ENCODE data around the genes CCT5, DAP and DNAH5.

DNA sequence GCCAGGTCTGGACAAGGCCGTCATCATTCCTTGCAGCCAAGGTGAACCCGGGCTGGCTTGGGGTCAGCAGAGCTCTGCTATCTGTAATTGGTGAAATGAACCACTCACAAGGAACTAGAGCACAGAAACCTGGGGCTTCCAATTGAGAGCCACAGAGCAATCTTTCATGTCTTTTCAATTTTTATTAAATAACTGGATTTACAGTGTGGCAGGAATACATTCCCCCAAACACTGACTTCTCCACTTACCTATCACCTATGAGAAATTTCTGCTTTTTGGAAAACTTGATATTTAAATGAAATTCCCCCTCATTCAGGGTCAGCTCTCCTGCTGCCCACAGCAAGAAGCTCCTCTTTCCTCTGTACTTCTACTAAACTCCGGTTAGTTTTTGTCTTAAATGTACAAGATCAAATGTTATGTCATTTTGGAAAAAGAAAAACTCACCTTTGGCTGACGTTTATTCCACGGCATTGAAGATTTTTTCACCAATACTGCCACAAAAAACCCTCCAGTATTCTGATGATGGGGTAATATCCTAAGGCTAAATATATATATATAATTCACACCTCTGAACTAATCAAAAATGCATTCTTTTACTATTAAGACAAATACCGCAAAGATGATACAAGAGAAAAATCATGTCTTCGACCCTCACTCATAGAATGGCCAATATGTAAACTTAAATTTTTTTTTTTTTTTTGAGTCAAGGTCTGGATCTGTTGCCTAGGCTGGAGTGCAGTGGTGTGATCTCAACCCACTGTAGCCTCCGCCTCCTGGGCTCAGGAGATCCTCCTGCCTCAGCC is 23.3 kb downstream of the NSUN2 start:
- RRBS, result 99% methylated on average over 2 of the region's 8 CpGs

DNA sequence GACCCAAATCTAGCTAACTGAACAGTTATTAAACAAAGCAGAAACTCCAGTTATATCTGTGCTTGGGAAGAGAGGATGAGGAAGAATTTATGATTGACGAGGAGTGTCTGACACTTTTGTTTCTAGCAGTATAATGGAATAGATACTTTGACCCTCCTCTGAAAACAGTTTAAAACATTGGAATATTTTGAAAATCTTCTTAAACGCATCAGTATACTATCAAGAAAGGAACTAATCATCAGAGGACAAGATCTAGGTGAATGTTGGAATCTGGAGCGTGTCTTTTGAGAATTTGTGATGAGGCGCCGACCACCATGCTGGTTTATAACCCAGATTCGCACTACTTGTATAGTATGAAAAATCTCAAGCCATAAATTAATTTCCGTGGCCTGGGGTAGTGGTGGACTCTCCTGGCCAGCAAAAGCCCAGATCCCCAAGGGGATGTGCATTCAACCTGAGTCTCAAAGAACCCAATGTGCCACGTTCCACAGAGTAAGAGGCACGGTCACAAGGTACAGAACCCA is 23.2 kb downstream of the SRD5A1 start:
- RRBS, result no CpG with 5 or more reads among the region's 9 CpGs

DNA sequence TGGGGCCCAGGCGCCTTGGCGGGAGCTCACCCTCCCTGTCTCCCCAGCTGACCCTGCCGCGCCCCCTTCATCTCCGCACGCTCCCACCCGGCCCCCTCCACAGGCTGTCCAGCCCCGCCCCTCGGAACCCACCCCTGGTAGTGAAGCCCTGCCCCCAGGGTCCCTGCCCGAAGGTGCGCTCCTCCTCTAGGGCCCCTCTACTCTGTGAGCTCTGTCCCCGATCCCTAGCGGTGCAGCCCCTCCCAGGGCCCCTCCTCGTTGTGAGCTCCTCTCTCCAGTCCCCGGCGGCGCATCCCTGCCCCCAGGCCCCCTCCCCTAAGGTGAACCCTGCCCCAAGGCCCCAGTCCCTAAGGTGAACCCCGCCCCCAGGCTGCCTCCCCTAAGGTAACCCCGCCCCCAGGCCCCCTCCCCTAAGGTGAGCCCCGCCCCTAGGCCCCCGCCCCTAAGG is 706 bp downstream of the CFAP90 start:
- RRBS, result no CpG with 5 or more reads among the region's 21 CpGs

- RRBS, result 30% methylated on average over 5 of the region's 44 CpGs
Observed at GRCh38 chr5:8457862-8458516, 589.0 kb downstream of the MTRR start.

- RRBS, result no CpG with 5 or more reads among the region's 4 CpGs
Observed at GRCh38 chr5:9553642-9554159, 7.8 kb upstream of the SEMA5A start.

GRCh38 chr5:10250072-10250824 is at the start of gene CCT5:
Gene CCT5 (plus strand): TSS chr5:10250280.
- RRBS, result 3% methylated on average over 24 of the region's 63 CpGs

- RRBS, result no CpG with 5 or more reads among the region's 10 CpGs
Observed at GRCh38 chr5:10353412-10353529, 224 bp upstream of the MARCHF6 start.

GRCh38 chr5:10354784-10355710 is 1.6 kb downstream of the MARCHF6 start:
- RRBS, result no CpG with 5 or more reads among the region's 24 CpGs

DNA sequence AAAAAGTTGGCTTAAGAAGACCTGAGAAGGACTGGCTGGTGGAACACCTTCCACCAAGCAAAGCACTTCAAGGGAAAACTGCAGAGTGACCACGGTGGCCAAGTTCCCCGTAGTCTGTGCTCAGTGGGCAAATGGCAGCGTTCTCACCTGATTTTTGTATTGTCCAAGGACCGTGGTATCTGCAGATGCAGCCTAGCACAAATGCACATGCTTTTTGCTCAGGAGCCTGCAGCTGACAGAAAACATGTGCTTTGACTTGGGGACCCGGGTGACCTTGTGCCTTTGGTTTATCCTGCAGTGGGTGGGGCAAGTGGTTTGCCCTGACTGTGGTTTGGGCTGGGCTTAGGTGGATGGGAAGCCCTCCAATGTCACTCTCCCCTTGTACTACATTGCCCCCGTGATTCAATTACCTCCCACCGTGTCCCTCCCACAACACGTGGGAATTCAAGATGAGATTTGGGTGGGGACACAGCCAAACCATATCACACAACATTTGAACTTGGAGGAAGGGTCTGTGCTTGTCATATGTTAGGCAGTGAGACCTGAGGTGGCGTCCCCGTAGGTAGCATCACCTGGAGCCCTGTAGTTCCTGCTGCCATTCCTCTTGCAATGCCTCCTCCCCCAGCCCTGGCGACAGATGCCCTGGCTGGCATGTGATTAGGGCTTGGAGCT is 1.9 kb downstream of the ANKRD33B start:
- RRBS, result no CpG with 5 or more reads among the region's 11 CpGs

DNA sequence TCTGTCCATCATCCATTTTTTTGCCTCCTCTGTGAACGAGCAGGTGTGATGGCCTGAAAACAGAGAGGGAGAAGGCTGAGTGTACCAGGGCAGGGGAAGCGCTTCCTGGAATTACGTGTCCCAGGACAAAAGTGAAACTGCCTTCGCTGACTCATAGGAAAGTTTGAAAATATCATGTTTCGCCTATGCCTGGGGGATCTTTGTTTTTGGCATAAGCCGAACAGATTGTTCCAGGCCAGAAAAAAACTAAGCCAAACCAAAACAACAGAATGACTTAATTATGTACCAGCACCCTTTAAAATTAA is 31.9 kb downstream of the ANKRD33B start:
- RRBS, result no CpG with 5 or more reads among the region's 6 CpGs

- RRBS, result no CpG with 5 or more reads among the region's 9 CpGs
Observed at GRCh38 chr5:10606646-10606940, 42.7 kb downstream of the ANKRD33B start.

DNA sequence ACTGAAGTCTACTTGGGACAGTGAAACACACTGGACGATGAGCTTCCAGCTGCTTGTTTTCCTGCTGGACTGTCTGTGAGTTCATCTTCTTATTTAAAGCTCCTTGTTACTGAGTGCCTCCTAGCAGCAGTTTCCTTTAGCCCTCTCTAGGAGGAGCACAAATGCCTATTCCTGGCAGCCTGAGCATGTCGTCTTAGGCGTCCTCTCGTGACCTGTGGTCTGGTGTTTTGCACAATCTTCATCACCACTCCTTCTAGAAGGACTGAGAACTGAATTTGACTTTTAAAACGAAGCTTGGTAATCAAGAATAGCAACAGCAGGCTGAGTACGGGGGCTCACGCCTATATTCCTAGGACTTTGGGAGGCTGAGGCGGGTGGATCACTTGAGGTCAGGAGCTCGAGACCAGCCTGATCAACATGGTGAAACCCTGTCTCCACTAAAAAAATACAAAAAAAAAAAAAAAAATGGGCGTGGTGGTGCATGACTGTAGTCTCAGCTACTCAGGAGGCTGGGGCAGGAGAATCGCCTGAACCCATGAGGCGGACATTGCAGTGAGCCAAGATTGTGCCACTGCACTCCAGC is 44.0 kb downstream of the ANKRD33B start:
- RRBS, result no CpG with 5 or more reads among the region's 12 CpGs

- RRBS, result no CpG with 5 or more reads among the region's 16 CpGs
Observed at GRCh38 chr5:10631653-10632024, 67.8 kb downstream of the ANKRD33B start.

GRCh38 chr5:10699117-10699836 is 61.8 kb downstream of the DAP start:
- RRBS, result no CpG with 5 or more reads among the region's 6 CpGs

GRCh38 chr5:10745465-10746277 is 15.4 kb downstream of the DAP start:
- RRBS, result no CpG with 5 or more reads among the region's 10 CpGs

DNA sequence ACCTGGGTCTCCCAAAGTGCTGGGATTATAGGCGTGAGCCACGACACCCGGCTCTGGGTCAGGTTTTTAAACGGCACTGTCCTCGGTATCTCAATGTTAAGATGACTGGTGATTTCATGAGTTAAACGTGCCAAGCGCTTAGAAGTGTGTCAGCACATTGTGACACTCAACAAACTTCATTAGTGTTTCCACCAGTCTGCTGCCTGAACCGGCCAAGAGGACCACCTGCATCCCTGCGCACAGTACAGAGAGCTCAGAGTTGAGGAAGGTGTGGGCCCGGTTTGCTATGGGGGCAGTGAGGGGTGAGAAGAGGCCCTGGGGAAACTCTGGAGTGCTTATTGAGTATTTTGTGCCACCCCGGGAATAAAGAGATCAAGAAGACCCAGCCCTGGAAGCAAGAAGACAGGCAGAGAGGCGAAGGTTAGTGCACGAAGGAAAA is 3.5 kb downstream of the DAP start:
- RRBS, result 97% methylated on average over 4 of the region's 13 CpGs

DNA sequence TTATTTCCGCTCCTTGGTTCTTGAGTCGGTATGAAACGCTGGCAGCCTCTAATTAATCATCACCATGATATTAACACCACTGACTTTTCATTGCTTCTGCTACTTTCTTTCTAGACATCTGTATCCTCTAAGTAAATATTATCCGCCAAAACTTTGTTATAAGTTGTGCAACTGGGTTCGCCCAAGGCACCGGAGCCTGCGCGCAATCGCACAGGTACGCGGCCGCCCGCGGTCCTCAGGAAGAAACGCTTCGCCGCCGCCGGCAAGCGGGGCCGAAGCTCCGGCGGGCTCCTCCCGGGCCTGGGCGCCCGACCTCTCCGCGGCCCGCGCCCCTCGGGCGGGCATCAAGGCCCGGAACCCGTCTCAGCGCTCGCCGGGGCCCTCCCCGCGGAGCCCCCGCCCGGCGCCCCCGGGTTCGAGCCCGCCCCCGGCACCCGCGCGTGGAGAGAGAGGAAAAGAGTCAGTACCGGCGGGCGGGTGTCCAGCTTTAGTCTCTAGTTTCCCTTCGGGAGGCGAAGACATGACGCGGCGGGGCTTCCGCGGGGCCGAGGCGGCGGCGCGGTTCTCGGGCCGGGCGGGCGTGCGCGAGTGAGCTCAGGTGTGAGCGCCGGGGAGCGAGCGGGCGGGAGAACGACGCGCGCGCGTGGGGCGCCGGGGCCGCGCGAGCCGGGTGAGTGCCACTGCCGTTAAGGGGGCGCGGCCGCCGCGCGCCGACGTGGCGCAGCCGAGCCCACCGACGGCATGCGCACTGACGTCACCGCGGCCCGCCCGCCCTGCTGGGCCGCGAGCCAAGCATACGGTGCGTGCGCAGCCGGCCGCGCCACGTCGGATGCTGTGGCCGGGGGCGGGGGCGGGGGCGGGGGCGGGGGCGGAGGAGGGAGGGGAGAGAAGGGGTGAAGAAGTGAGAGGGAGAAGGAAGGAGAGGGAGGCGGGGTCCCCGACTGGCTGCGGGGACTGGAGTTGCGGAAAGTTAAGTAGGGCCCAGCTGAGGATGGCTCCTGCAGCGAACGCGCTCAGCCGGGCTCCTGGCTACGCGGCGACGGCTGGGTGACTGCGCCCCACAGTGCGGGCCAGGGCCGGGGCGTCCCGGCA is at the start of gene DAP:
TSS of gene DAP (minus strand) at position 688 of the 1,092 bp plus-strand sequence.
- RRBS, result 11% methylated on average over 61 of the region's 139 CpGs

- RRBS, result no CpG with 5 or more reads among the region's 5 CpGs
Observed at GRCh38 chr5:13944407-13944906, at the start of gene DNAH5. Gene DNAH5 (minus strand): TSS chr5:13944688.

- RRBS, result no CpG with 5 or more reads among the region's 12 CpGs
Observed at GRCh38 chr5:14035784-14036534, 91.5 kb upstream of the DNAH5 start.

All from UCH-1 (cell line).